Hair follicle dermal papilla cell (primary cell): Measurements from ENCODE around the gene ST6GAL2.

DNA sequence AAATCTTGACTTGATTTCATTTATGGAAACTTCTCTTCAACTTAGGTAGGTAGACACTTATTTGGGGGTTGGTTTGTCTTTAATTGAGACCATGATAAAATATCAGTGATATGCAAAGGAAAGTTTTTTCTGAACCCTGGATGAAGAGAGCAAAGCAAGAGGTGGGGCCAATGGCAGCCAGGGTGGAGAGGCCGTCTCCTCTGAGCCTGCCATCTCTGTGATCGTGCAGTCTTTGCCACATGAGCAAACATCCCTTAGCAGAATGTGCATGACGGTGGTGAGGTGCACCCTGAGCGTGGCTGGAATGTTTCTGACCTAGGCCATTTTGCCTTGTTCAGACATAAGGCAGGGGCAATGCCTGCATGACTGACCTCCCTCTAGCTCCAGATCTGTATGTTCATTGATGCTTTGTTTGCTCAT is 6.0 kb downstream of the NCK2 start:
- CAGE, long polyA plus RNA: no peak

DNA sequence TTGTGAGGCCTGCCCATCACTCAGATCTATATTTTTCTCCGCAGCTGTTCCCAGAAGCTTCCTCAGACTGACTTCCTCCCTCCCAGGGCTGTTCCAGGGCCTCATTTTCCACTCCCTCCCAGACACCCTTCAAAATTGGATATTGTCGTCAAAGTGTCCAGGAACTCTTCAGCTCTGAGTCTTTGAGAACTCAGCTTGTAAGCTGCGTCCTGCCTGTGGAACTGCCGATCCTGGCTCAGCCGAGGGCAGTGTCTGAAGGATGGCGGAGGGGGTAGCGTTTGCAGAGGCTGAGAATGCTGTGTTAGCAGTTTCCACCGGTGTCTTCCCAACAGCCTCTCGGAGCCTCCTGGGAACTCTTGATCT is 27.1 kb downstream of the NCK2 start:
- CAGE, long polyA plus RNA: no peak

DNA sequence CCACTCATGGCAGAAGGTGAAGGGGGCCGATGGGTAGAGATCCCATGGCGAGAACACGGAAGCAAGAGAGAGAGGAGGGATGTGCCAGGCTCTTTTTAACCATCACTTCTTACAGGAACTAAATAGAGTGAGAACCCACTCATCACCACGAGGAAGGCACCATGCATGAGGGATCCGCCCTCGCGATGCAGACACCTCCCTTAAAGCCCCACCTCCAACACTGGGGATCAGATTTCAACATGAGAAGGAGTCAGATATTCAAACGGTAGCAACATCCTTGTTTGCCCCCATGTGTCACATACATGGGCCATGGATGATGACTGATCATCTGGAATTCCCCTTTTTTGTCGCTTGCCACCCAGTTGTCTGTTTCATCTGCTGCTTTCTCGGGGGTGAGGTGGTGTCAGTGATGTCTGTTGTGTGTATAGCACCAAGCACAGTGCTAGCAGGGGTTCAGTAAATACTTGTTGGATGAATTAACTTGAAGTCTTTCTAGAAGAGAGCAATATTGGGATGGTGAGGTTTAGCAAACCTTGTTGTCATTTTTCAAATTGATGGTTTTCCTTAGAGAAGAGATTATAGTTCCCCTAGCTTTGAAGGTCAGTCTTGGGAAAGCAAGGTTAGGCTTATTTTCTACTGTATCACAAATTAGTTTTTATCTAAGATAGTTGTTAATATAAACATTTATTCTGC is 57.9 kb downstream of the NCK2 start:
- CAGE, long polyA plus RNA: no peak

GRCh38 chr2:105909184-105910006 is 156.1 kb upstream of the ECRG4 start:
- CAGE, long polyA plus RNA: no peak

DNA sequence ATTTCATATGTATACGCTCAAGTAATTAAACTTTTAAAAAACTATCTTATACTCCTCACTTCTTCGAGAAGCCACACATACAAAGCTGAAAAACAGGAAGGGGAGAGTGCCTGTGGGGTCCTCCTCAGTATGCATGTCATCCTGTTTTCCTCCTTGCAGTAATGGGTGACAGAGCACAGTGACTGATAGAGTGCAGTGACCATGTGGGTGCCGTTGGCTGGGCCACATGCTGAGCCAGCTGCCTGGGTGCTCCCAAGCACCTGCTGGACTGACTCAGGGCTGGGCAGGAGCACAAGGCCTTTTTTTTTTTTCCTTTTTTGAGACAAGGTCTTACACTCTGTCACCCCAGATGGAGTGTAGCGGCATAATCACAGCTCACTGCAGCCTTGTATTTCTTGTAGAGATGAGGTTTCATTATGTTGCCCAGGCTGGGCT is 33.2 kb downstream of the UXS1 start:
- CAGE, long polyA plus RNA: no peak

DNA sequence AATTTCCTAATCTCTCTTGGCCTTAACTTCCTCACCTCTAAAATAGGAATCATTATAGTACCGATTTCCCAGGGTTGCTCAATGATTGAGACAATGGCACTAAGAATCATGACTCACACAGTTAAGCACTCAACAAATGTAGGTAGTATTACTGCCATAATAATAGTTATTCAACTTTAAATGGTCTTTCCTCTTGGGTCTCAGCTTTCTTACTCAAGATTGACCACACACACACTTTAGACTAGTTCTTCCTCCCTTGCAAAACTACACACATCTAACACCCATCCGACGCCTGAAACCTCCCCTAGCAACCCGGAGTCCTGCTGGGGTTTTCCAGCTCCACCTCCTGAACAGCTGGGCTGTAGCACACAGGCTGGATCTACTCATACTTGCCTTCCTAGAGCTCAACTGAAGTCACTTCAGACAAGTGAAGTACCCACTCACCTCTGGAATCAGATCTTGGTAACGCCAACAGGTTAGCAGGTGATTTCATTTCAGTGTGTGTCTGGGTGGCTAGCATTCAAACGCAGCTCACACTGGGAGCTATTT is 1.3 kb downstream of the UXS1 start:
- CAGE, long polyA plus RNA: no peak

DNA sequence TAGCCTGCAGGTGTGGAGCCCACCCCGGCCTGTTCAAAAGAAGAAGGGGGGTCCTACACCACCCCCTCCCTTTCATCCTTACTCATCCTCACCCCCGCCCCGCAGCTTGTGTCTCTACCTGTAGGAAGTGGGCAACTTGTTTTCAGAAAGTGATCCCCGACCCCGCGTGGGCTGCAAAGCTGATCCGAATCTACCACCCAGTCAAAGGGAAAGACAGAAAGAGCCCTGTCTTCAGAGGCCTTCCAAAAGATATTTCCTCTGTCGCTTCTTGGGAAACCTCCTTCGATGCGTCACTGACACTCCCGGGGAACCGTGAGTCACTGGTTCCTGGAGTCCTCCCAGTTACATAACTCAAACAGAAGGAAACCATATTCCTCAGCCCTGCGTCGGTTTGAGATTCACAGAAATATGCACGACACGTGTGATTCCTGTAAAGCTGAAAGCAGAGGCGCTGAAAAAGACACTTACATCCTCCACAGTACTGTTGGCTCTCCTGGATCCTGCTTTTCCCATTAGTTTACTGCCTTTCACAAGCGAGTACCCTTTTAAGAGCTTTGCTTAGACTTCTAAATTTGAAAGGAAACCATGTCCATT is 24.4 kb downstream of the CD8B2 start:
- CAGE, long polyA plus RNA: no peak

DNA sequence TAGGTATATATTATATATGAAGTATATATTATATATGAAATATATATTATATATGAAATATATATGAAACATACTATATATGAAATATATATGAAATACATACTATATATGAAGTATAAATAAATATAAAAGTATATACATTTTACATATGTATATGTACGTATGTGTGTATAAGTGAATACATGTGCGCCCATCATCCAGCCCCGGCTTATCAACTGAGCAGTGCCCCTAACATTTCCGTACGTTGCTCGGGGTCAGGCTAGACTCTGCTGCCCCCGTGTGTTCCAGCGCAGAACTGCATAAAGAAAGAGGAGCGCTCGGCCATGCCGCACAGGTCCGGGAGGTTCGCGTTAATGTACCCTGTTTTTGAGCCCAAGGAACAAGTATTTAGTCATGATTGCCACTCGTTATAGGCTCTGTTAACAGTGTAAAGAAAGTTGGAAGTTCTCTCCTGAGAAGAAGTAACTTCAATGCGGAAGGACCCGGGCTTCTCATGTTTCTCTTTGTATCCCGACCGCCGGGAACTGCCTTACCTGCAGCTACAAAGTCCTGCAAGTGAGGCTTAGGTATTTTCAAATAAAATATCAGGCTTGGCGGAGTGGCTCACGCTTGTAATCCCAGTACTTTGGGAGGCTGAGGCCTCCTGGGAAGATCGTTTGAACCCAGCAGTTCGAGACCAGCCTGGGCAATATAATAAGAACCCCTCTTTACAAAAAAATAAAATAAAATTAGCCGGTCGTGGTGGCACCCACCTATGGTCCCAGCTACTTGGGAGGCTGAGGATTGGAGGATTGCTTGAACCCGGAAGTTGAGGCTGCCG is 55.7 kb downstream of the CD8B2 start:
- CAGE, long polyA plus RNA: no peak

DNA sequence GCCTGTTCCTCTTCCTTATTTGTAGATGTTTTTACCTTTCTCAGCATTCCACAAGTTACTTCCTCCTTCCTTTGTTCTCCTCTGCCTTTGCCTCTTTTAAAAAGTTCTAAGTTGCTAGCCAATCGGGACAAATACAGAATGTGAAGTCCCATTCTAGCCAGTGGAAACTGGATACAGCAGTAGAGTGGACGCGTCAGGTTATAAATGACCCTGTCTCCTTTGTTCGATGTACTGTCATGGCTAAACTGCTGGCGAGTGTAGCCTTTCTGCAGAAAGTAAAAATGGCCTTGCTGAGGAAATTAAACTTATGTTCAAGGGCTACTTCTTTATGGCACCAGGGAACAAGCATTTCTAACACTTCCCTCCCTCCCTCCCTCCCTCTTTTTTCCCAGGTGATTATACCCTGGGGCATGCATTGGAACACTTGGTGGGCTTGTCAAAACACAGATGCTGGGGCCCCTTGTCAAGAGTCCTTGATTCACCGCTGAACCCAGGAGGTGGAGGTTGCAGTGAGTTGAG is 72.9 kb downstream of the CD8B2 start:
- CAGE, long polyA plus RNA: no peak

DNA sequence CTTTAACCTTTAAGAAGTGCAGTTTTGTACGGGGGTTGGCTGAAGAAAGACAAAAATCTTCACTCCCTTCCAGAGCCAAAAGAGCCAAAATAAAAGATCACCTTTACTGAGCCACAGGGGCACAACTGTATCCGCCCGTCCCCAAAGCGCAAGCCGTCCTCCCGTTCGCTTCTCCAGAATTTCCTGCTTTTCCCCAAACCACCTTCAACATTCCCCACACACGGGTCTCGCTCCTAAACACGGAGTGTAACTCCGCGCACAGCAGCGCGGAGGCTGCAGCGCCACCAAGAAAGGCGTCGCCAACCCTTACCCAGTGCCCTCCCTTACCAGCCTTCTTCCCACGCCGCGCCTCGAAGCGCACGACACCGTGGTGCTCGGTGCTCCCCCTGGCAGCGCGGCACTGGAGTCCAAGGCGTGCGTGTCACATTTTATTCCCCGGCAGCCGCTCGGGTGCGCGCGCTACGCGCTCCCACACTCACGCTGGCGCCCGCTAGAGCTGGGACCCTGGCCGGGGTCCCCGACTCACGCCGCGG is at the start of gene ST6GAL2:
TSS of gene ST6GAL2 (minus strand) at position 402 of the 533 bp plus-strand sequence.
- CAGE, long polyA plus RNA: no peak

GRCh38 chr2:107745517-107746178 is 81.0 kb upstream of the RGPD4 start:
- CAGE, long polyA plus RNA: no peak

DNA sequence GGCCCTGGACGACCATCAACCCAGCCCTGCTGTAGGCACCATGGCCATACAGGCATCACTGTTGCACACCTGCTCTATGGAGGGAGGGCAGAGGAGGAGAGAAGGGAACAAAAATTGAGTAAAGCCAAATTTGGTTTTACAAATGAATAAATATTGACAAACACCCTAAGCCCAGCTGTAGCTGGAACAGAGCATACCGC is 20.1 kb upstream of the SULT1C2 start:
- CAGE, long polyA plus RNA: no peak

DNA sequence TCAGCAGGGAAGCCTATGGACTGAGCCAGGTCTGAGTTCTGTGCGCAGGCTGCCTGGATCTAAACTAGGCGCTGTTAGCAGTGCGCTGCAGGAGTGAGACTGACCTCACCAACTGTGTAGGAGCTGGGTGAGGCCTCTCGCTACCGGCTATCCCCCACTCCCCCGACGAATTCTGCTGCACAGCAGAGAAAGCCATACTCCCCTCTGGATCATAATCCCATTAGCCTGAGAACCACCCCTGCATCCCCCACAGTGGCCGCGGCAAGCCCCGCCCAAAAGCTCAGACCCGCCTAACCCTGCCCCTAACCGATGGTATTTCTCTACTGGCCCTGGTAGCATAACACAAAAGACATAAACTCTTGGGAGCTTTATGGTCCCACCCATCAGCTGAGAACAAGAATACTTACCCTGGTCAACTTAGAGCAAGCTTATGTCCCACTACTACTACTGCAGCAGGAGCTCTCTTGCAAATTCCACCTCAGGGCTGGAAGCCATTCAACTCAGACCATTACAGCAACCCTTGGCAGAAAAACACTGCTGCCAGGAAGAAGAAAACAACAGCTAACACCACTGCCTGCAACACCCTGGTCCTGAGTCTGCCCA is 28.0 kb downstream of the SULT1C2 start:
- CAGE, long polyA plus RNA: no peak

DNA sequence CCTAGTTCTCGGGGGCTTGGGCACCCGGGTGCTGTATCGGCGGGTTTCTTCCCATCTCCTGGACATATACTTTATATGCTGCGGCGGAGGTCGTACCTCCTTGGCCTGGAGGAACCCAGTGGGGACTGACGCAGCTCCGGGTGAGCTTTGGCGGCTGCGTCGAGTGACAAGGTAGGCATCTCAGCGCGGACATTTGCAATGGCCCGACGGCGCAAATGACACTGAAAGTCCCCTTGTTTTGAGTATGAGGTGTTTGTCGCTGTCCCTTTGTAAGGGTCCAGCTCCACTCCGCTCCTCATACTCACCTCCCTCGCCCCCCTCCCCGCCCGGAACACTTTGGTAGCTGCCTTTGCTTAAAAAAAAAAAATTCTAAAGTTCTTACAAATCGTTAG is 717 bp downstream of the RANBP2 start:
- CAGE, long polyA plus RNA: no peak

DNA sequence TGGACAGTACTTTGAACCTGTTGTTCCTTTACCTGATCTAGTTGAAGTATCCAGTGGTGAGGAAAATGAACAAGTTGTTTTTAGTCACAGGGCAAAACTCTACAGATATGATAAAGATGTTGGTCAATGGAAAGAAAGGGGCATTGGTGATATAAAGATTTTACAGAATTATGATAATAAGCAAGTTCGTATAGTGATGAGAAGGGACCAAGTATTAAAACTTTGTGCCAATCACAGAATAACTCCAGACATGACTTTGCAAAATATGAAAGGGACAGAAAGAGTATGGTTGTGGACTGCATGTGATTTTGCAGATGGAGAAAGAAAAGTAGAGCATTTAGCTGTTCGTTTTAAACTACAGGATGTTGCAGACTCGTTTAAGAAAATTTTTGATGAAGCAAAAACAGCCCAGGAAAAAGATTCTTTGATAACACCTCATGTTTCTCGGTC is 19.1 kb upstream of the CCDC138 start:
- CAGE, long polyA plus RNA: no peak

- CAGE, long polyA plus RNA: no peak
These were observed 1.8 kb downstream of the EDAR start for GRCh38 chr2:108987274-108987487.

- CAGE, long polyA plus RNA: no peak
These were observed 59.2 kb upstream of the SH3RF3 start for GRCh38 chr2:109069631-109070287.

- CAGE, long polyA plus RNA: no peak
These were observed 421 bp downstream of the SH3RF3 start for GRCh38 chr2:109129366-109129886.

- CAGE, long polyA plus RNA: no peak
These were observed 49.5 kb downstream of the SEPTIN10 start for GRCh38 chr2:109564336-109564616.

DNA sequence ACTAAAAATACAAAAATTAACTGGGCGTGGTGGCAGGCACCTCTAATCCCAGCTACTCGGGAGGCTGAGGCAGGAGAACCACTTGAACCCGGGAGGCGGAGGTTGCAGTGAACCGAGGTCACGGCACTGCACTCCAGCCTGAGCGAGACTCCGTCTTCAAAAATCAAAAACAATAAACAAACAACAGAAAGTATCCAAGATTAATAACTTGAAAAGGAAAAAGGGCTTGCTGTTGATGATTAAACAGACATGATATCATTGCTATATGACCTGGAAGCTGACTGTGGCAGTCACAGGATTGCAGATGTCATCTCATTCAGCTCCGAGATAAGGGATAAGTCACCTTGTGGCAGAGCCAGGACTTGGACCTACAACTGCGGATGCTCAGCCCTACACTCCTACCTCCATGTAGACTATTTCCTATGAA is 16.8 kb downstream of the SOWAHC start:
- CAGE, long polyA plus RNA: no peak